Spinal cord (tissue), 3 donors: ENCODE data around the gene TUSC1.

DNA sequence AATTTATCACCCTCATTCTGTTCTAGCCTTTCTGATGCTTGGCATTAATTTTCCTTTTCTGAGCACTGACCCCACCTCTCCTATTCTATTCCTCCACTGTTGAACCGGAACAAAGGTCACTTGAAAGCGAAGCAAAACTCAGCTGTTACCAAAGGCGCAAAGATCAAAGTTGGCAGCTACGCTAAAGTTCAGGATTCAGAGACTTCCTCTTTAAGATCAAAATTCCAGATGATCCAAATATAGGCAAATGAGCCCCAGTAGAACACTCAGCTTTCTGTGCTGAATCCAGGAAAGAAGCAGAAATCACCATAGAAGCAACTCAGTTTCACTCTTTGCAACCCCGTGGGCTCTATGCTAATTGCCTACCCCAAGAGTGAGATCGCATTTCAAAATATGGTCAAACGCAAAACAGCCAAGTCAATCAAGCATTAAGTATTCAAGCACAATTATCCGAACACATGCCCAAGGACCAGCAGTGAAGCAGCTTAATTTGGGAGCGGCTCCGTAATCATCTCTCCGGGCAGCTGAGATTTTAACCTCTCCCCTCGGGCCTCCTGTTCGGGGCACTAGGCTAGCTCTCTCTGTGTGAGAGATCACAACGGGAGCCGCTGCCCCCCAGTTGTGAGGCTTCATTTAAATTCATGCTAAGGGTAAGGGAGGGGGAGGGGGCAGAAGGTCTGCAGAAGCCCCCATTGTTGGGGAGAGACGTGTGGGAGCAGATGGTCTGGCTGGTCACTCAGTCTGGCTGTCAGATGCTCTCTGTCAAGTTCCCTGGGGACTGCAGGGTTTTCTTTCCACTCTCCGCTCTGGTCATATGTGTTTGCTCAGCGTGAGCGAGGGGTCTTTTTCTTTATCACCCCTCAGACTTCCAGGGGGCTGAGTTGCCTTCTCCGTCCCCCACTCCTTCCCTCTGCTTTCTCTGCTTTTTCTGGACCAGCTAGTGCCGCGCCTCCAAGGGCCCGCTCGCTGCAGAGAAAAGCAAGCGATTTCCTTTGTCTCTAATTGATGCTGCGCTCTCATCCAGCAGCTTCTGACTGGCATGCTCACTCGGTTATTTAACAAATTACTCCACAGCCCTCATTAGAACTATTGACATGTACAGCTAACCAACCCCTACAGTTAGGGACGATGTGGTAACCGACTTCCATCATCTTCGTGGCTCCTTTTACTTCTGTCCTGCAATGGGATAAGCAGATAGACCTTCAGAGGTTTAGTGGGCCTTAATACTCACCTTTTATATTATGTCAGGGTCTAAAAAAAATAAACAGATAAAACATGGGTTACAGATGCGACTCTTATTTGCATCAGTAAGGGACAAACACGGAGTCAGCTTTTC lies 288.3 kb downstream of the ELAVL2 start:
- PRO-cap = no peak
- RAMPAGE, long total RNA = no peak

GRCh38 chr9:23850914-23851462 lies 24.9 kb upstream of the ELAVL2 start:
- PRO-cap = no peak
- RAMPAGE, long total RNA = no peak

DNA sequence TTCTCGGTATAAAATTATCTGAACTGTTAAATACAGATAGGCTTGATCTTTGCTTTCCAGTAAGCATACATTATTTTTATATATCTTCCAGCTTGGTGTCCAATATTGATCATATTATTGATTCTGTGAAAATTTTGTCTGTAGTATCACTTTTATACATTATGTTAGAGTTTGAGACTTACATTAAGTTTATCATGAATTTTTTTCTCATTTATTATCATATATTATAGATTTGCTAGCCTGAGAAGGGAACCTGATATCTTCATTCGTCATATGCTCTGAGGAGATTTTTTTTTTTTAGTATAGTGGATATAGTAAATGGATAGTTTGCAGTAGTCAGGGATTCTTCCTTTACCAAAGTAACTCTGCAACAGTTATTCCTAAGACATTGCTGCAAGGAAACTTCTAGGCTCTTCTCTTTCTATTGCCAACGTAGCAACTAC lies 70.6 kb downstream of the TUSC1 start:
- PRO-cap = no peak
- RAMPAGE, long total RNA = no peak

DNA sequence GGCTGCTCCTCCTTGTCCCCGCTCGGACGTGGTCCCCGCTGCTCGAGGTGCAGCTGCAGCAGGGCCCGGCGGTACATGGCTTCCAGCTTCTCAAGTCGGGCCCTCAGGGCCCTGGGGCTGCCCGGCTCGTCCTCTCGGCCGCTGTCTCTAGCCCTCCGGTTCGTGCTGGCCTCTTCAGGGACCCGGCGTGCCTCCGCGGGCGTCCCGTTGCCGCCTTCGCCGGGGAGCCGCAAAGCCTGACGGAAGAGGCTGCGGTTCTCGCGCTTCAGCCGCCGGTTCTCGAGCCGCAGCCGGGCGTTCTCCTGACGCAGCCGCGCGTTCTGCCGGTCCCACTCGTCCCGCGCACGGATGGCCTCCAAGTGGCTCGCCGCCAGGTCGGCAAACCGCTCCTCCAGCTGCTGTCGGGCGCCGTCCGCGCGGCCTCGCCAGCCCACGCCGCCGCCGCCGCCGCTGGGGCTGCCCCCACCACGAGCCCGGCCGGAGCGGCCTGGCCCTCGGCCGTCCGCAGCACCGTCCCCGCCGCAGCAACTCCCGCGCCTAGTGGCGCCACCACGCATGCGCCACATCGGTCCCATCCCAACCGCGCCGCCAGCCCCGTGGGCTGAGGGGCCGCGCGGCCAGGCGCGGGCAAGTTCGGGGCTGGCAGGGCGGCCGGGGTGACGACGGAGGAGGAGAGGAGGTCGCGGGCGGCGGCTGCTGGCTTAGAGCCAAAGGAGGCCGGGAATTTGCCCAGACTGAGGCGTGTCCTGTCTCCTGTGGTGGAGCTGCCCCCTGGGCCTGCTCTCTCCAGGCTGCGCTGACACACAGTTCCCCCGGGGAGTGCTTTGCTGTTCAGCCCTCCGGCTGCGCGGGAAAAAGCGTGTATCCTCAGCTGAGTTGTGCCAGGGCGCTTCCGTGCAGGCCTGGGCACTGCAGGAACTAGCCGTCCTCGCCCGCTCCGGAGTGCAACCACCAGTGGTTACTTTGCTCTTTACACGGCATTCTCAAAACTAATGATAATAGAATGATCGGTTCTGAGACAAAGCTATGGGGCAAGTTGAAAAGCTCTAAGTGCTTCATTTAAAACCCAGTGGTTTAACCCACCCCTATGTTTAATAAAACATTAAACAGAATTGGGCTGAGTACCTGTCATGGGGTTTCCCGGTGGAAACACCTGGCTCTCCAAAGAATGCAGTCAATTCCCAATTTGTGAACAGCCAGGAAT lies at the start of gene TUSC1:
TUSC1 (minus strand) TSS at position 698 of the 1,204 bp plus-strand sequence.
- PRO-cap = no peak
- RAMPAGE, long total RNA = no peak

GRCh38 chr9:26926369-26926725 lies 20.7 kb downstream of the PLAA start:
- PRO-cap = no peak
- RAMPAGE, long total RNA = no peak

DNA sequence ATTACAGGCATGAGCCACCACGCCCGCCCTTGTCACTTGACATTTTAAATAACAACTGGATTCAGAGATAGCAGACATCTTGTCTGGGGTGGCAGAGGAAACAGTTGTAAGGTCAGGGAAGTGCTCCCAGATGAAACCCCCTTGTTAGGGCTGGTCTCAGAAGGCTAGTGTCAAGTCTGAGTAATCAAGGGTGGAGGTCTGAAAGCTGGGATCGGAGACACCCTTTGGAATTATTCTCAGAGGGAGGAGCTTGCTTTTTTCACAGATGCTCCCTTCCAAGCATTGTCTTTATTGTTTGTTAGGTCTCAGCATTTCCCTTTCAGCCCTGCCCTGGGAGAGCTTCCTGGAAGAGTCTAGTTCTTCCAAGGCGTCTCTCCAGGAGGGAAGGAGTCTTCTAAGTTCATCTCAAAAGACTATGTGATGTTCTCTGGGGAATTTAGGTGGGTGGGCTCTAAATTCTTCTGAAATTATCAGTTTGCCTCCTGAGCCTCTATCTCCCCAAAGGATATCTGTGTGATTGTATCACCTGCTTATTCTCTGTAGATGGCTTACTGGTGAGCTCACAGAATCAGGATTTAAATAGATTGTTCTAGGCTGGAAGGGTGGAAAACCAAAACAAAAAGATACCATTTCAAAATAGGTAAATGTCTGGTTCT lies 3.3 kb downstream of the TEK start:
- PRO-cap = no peak
- RAMPAGE, long total RNA = no peak

- PRO-cap = no peak
- RAMPAGE, long total RNA = no peak
Measured at GRCh38 chr9:27121865-27122604, 13.0 kb downstream of the TEK start.

DNA sequence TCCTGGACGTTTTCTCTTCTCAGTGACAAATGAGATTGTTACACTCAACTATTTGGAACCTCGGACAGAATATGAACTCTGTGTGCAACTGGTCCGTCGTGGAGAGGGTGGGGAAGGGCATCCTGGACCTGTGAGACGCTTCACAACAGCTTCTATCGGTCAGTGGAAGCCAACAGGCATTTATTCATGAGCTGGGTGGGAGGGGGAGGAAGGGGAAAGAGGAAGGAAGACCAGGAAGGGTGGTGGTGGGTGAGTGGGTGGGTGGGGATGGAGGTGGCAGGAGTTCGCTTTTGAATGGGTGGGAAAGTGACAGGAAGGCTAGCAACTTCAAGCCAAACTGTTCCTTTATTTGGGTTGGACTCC lies 83.4 kb downstream of the TEK start:
- PRO-cap = no peak
- RAMPAGE, long total RNA = no peak

GRCh38 chr9:27528619-27528915 lies 1.0 kb downstream of the MOB3B start:
- PRO-cap = no peak
- RAMPAGE, long total RNA = no peak

GRCh38 chr9:27528916-27529474 lies 619 bp downstream of the MOB3B start:
- PRO-cap = no peak
- RAMPAGE, long total RNA = no peak

DNA sequence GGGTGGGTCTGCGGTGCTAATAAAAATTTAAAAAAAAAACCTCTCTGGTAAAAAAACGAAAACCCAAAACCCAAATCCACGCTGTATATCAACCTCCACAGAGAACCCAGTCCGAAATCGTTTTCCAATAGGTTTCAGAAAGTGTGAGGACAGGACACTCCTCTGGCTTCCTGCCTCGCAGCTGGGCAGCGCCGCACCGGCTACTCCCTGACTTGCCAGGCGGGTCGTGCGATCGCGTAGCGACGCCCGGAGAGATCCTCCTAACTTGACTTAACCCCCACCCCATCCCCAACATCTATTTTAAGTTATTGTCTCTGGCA lies 868 bp downstream of the LINGO2 start:
- PRO-cap = no peak
- RAMPAGE, long total RNA = no peak

- PRO-cap = no peak
- RAMPAGE, long total RNA = no peak
Measured at GRCh38 chr9:29214177-29214659, 817 bp upstream of the LINGO2 start.

DNA sequence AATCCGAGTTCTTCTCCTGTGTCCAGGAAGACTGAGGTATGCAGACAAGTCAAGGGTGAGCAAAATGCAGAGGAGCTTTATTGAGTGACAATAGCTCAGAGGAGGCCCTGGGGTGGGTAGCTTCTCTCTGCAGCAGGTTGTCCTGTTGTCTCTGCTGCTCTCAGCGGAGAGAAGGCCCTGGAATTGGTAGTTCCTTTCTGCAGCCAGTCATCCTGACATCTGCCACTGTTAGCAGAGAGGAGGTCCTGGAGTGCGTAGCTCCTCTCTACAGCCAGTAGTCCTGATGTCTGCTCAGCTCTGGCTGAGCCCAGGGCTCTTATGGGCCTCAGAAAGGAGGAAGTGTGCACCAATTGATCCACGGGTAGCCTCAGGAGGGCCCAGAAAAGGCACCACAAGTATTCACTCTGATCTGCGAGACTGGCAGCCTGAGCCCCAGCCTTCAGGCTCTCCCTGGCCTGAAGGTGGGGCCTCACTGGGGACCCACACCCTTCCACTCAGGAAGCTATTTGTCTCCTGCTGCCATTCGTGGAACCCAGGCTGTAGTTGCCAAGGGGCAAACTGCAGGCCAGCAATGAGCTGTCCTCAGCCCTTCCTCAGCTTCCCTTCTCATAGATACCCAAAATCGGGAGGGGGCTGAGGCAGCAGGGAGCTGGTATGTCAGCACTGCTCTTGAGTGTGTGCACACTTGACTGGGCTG lies 1049.6 kb upstream of the ACO1 start:
- PRO-cap = no peak
- RAMPAGE, long total RNA = no peak

DNA sequence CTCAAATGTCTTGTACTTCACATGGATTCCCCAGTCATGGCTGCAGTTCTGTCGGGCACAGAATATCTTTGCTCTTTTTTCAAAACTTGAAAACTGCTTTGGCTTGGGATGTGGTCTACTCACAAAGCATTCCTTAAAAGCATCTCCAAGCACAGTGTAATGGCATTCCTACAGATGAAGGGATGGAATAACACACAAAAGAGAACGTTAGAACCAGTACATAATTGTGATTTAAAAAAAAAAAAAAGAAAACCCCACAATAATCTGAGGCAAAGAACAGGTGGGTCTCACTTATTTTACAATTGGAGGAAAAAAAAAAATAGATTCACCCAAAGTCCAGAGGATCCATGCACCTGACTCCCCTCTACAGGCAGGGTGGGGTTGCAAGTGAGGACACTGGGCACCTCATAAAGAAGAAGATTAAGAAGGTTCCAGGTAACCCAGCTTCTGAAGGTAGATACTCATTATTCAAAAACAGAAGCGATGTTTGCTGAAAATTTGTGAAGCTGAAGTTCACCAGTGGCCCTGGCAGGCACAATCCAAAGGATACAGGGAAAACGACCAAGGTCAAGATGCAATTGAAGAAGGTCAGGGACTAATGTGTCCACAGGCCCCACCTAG lies 68.6 kb downstream of the RIGI start:
- PRO-cap = no peak
- RAMPAGE, long total RNA = no peak

DNA sequence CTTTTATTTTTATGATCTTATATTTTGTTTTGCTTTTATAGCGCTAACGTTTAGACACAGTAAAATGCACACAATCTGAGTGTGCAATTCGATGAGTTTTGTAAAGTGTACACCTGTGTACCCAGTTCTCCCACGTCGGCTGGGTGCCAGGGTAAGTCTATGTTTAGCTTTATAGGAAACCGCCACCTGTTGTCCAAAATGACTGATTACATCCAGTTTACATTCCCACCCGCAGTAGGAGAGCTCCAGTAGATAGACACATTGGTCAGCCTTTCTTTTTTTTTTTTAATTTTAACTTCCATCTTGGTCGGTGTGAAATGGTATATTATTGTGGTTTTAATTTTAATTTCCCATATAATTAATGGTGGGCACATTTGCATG lies 441 bp upstream of the RIGI start:
- PRO-cap = no peak
- RAMPAGE, long total RNA = no peak

DNA sequence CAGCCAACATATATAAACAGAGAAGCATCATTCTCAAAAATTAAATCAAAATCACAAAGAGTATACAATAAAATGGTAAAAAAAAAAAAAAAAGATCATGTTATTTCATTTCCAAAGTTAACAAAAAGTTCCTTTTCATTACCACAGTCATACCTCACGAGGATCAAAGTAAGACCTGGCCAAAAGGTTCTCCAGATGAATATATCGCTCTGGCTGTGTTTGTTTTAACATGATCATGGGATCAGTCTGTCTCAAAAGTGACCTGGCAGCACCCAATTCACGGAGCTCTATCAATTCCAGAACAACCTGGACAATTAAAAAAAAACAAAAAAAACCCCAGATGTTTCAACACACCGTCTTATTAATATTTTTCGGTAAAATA lies 4.9 kb downstream of the SMU1 start:
- PRO-cap = no peak
- RAMPAGE, long total RNA = no peak

GRCh38 chr9:33113631-33114459 lies 37.4 kb upstream of the SMU1 start:
- PRO-cap = no peak
- RAMPAGE, long total RNA = no peak

- PRO-cap = no peak
- RAMPAGE, long total RNA = no peak
Measured at GRCh38 chr9:33134843-33135535, 32.1 kb downstream of the B4GALT1 start.

DNA sequence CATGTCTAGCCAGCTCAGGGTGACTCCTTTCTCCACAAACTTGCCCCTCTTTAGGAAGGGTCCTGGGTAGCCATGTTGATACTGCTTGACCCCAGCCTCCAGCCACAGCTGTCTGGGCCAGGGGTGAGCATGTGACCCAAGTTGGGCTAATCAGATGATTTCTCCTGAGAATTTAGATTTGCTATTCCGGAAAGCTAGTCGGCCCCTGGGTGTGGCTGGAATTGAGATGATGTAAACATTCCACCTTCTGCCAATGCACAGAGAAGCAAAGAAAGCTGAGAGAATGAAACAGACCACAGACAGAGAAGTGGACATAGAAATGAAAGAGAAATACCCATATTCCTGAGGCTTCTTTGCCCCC lies 17.8 kb upstream of the B4GALT1 start:
- PRO-cap = no peak
- RAMPAGE, long total RNA = no peak

DNA sequence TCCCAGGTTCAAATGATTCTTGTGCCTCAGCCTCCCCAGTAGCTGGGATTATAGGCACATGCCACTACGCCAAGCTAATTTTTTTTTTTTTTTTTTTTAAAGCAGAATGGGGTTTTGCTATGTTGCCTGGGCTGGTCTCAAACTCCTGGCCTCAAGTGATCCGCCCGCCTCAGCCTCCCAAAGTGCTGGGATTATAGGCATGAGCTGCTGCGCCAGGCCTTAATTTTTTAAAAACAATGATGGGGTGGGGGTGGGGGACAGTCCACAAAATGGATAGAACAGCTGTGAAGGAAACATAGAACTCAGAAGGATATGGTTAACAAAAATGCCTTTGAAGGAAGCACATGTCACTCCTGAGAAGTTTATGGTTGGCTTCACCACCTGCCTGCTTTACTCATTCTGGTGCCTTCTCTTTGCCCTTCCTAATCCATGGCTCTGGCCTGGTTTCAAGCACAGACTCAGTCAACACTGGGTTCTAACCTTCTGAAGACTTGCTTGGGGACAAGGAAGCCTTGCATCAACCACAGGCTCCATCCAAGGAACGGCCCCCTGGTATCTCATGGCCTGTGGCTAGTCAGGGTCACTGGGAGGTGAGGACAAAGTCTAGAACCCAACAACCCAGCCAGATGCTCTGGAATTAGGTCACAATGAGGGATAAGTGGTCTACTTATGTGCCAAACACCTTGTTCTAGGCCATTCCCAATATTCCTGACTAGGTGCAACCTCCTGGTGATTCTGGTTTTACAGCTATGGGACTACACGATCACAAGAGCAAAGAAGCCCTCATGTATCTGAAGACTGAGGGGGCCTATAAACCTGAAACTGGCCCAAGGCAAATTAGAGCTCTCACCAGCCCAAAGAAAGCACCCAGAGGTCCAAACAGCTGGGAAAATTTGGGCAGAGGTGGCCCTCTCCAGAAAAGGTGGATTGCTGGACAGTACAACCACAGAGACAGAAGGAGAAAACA lies 10.2 kb downstream of the BAG1 start:
- PRO-cap = no peak
- RAMPAGE, long total RNA = no peak